Osteocyte (in vitro differentiated cells): ENCODE measurements around the genes NBPF11, PDE4DIP, NBPF19 and H2AC20.

DNA sequence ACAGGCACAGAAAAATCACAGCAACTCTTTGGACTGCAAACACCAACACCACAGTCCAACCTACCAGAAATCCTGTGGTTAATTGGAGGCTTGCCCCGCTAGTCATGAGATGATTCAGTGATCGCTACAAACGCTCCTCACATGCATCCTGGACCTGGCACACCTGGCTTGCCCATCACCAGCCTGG lies 1.1 kb downstream of the NBPF11 start:
- PRO-cap: no peak

DNA sequence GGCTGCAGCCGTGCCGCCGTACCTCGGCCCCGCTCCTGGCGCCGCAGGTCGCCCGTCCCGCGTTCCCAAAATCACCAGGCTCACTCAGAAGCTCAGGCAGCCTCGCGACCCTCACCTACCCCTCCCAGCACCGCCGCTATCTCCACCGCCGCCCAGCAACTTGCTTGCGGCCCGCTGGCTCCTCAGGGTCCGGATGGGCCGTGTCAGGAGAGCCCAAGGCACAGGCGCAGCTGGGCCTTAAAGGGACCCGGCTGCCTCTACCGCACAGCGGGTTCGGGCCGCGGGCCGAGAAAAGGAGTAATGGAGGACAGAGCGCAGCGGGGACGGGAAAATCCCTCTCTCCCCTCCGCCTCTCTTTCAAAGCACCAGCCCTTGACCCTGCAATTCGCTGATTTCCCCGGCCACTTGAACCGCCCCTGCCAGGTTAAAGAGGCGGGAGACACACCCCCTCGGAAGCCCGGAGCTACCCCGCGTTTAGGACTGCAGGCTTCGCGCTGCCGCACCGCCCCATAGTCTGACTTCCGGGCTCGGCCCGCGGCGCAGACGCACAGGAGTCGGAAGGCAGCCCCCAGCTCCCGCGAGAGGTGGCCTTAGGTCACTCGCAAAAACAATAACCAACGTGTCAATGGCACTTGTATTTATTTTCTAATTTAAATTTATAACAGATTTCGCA lies at the start of gene NBPF11:
Gene NBPF11 (minus strand): TSS at position 484 of the 673 bp plus-strand sequence.
- PRO-cap: unidirectional peak, minus-strand start at position 516 of the sequence

DNA sequence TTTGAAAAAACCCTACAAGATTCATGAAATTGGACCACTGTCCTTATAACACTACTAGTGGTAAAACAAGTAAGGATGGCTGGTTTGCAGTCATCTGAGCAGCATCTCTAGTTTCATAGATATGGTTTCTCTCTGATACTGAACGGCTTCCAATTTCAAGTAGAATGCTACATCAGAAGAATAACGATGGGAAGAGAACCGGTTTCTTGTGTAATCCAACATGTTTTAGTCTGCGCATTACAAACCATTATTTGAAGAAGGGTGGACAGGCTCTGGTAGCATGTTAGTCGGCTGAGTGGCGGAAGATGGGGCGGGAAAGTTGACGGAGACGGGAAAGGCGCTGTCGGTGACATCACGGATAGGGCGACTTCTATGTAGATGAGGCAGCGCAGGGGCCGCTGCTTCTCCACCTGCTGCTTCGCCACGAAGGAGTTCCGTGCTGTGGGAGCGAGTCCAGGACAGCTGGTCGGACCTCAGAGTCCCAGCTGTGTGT lies 110.9 kb upstream of the NBPF11 start:
- PRO-cap: bidirectional peak, plus-strand start outside the sequence, minus-strand start at position 307 of the sequence

DNA sequence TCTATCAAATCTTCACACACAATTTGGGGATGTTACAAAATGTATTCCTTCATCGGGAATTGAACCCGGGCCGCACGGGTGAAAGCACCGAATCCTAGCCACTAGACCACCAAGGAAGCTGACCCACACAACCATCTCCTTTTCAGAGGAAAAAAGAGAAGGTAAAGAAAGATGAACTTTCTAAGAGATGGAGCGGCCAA lies 156.7 kb upstream of the NBPF11 start:
- PRO-cap: no peak

- PRO-cap: no peak
Observed at GRCh38 chr1:148373397-148373973, 109.6 kb downstream of the PPIAL4G start.

- PRO-cap: no peak
Observed at GRCh38 chr1:148529096-148529783, 46.1 kb upstream of the PPIAL4G start.

DNA sequence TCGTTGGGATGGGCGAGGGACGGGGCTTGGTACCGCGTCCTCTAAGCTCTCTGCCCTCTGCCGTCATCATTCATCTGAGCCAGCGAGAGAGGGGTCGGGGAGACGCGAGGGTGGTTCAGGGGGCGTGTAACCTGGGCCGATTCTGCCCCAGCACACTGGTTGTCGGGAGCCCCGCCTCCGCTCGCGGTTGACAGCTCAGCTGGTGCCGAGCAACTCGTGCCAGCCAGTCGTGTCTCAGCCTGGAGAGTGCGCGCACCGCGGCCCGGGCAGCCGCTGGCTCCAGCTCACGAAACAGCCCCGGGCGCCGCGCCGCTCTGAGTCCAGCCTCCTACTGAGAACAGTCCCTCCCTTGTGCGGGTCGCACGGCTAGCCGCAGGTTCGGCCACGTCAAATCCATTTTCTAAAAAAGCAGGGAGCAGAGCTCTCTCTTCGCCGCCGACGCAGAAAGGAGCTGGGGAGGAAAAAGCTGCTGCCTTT lies at the start of gene PDE4DIP:
Gene PDE4DIP (plus strand): TSS at position 226 of the 477 bp plus-strand sequence.
- PRO-cap: no peak

DNA sequence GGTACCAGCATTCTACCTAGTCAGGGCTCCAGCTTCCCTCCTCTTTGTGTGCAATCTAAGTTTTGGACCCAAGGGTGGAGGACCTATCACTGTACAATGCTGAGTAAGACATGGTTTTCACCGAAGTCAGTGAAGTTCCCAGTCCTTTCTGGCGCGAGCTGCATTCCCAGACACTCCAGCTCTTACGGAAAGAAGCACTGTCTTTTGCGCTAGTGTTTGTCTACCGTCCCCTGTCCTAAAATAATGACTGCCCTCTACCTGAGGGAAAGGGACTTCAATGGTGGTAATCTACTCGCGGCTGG lies 107.1 kb downstream of the PDE4DIP start:
- PRO-cap: no peak

DNA sequence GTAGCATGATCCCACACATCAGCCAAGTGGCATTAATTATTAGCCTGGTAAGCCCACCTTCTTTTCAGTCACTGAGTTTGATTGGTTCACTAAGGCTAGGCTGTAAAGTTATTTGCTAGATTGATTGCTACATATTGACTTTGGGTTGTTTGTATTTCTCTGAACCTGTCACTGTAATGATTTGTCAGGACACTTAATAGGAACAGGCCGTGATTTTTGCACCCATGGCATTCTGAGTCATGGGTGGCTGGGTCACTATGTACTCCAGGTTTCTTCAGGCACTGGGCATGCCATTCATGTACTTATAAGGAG lies 37.9 kb downstream of the NOTCH2NLC start:
- PRO-cap: no peak

DNA sequence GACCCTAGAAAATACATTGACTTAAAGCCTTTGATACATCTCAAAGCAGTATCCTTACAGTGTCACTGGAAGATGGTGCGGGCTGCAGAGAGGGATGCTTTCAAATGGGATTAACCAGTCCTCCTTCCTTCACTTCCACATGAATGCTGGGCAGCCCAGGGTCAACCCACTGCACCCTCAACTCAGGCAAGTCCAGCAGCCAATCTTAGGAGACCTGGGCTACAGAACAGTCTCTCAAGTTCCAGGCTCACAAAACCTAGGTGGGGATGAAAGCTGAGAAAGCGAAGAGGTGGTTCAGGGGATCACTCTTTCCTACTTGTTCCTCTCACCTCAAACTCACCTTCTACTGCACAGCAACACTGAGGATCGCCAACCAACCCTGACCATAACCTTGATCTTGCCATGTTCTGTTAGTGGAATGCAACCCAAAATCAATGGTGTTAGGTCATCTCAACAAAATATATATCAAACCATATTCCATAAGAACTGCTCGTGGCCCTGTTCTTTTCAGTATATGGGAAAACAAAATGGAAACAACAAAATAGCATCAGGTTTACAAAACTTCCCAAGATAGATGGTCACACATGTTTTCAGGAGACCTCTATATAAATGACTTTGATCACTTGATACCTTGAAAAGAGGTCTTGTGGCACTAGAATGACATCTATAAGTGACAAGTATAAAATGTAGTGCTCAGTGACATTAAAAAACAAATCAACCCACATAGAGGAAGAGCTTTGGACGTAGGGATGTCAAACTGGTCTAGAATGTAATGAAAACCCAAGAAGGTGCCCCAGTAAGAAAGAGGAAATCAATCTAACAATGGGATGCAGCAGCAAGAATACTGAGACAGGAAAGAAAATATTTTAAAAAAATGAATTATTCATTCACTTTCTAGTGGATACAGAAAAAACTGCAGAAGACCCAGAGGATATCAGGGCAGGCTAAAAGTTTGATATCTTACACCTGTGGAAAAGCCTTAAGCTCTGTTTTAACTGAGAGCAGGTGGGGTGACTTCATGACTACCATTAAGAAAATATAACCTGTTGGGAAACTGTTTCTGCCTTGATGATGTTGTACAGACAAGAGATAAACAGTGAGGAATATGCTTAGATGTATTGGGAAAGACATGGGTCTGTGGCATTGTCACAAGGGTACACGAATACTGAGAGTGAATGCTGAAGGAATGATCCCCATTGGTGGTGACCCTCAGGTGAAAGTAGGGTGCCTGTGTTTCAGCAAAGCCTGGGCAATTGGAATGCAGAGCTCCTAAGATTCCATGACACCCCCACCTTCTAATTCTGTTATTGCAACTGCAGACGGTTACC lies at the start of gene NBPF19:
Gene NBPF19 (plus strand): TSS at position 724 of the 1,328 bp plus-strand sequence.
- PRO-cap: no peak

- PRO-cap: no peak
Observed at GRCh38 chr1:149740237-149740622, 42.3 kb upstream of the FCGR1A start.

DNA sequence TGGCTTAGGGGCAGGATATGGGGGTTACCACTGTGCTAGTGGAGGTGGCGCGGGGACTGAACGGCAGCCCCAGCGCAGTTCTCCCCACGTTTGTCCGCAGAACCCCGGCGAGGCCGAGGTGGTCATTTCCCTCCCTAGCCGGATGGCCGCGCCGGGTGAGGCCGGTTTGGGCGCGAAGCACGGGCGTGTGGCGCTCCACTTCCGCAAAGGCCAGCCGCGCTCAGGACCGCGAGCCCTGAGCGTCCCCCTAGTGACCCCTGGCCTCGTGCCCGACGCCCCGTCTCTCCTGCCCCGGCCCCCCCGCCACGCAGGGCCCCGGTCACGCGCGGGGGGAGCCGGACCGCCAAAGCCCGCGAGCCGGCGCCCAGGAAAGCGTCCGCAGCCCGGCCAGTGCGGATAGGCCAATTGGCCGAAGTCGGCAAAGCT lies 860 bp downstream of the H3C14 start:
- PRO-cap: no peak

DNA sequence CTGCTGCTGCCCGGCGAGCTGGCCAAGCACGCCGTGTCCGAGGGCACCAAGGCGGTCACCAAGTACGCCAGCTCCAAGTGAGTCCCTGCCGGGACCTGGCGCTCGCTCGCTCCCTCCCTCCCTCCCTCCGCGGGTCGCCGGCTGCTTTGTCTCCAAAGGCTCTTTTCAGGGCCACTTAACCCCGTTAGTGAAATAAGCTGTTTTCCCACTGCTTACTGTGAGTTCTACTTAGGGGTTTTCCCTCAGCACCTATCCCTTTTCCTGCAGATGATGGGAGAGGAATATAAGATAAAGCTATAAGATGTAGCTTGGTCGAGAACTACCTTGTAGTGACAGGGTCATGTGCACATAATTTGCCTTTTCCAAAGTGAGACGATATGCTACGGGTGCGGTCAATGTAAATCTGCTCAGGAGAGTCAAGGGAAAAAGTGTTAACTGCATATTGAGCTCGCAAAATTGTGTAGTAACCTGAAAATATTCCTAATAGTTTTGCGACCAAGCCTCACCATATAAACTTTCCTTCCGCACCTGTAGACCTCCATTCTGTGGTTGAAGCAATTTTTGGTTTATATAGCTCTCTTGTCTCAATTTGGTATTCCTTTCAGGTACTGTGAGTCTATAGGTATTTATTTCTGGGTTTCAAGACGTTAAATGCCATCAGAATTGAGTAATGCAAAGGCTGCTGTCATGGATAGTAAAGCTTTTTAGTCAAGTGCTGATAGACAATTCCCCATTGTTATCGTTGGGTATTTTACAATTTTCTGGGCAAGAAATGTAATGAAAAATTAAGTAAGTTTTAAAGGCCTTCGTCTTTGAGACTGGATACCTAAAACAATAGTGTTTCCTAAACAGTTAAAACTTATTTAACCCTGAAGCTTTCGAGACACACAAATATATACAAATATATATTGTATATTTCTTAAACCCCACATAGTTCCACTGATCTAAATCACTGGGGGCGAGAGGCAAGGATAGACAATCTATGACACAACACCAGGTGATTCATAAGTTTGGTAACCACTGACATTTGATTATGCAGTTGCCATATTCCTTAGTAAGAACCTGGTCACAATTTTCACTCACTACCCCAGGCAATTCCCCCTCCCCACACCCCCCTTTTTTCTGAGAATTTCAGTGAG lies 1.2 kb upstream of the H2AC18 start:
- PRO-cap: no peak

GRCh38 chr1:149847051-149847583 lies 3.7 kb upstream of the H2AC19 start:
- PRO-cap: no peak

DNA sequence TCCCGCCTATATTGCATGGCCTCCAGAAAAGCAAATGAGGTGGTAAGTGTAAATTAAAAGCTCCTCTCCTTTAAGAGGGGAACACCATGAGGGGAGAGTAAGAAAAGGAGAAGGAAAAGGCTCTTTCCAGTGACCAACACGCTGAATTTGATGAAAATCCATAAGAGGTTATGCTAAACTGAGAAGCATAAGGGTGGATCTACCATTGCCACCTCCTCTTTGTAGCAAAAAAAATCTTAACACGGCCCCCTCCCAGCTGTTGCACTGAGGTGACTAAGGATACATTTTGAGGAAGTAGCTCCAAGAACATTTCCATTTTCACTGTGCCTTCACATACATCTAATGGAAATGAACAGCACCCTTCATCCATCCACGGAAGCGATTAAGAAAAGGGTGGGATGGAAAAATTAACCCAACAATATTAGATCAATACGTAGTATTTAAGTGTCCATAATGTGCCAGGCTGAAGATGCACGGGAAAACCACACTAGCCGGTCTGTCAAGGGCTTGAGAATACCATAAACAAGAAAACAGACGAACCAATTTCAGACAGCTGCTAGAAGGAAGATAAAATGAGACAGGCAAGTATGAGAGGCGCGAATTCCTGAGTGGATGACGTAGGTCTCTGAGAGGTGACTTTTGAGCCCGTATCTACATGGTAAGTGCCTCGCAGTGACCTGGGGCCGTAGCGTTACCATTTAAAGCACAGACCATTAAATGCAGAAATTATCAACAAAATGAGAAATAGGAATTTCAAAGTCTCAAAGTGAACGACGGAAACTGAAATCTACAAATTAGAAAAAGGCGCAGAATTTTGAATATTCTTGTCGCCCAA lies 1.4 kb downstream of the H2BC21 start:
- PRO-cap: no peak

DNA sequence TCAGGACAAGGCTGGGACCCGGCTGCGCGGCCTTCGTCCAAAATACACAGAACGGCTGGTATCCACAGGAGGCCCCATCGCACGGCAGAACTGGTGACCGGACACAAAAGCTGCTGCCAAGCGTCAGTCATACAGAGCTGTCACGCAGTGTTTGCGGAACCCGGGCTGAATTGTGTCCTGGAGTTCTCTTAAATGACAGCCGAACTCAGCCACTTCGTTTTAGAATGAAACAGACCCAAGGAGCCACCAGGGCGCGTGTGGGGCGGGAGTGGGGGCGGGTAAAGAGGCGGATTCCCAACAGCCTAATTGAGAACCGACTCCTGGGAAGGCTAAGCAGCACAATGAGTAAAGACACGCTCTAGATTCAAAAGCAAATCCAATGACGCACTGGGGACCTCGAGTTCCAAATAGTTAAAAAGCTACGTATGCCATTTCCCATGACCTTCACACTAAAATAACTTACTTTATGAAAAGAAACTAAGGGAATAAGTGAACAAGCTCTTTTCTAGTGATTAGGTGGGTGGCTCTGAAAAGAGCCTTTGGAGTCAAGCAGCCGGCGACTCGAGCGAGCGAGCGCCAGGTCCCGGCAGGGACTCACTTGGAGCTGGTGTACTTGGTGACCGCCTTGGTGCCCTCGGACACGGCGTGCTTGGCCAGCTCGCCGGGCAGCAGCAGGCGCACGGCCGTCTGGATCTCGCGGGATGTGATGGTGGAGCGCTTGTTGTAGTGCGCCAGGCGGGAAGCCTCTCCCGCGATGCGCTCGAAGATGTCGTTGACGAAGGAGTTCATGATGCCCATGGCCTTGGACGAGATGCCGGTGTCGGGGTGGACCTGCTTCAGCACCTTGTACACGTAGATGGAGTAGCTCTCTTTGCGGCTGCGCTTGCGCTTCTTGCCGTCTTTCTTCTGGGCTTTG lies 558 bp downstream of the H2BC21 start:
- PRO-cap: bidirectional peak, plus-strand start at position 104 of the sequence, minus-strand start at position 92 of the sequence; bidirectional peak, plus-strand start at position 217 of the sequence, minus-strand start at position 221 of the sequence; bidirectional peak, plus-strand start at position 309 of the sequence, minus-strand start at position 343 of the sequence; unidirectional peak, minus-strand start at position 647 of the sequence

GRCh38 chr1:149886763-149887222 lies at the start of gene H2AC20:
H2AC20 (plus strand) TSS chr1:149886918.
- PRO-cap: bidirectional peak, plus-strand start at chr1:149886918, minus-strand start at chr1:149886682

GRCh38 chr1:149916849-149917146 lies 846 bp downstream of the SV2A start:
- PRO-cap: no peak

DNA sequence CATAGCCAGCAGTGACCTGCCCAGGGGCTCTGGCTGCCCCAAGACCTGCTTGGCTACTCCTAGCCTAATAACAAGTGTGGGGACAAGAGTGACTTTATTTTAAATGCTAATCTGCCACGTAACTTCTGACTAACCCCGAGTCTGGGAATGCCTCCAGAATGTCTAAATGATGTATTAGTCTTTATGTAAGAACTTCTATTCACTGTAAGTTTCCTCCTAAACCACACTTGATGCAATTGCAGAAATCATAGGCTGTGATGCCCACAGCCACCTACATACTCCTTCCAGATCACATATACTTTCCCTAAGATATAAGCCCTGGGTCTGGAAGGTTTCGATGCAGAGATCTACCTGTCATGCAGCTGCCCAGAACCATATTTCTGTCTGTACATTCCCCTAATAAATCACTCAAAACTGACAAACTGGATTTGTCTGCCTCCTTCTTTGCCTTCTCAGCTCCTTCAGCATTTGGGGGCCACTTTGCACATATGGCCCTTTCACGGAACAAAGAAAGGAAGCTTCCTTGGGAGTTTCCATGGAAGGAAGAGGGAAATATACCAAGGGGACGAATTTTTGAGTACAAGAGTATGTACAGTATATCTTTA lies 5.8 kb upstream of the VPS45 start:
- PRO-cap: no peak

GRCh38 chr1:150106261-150106921 lies 38.8 kb downstream of the VPS45 start:
- PRO-cap: no peak